GM23248 (cell line): ENCODE data around the gene ZNF414.

DNA sequence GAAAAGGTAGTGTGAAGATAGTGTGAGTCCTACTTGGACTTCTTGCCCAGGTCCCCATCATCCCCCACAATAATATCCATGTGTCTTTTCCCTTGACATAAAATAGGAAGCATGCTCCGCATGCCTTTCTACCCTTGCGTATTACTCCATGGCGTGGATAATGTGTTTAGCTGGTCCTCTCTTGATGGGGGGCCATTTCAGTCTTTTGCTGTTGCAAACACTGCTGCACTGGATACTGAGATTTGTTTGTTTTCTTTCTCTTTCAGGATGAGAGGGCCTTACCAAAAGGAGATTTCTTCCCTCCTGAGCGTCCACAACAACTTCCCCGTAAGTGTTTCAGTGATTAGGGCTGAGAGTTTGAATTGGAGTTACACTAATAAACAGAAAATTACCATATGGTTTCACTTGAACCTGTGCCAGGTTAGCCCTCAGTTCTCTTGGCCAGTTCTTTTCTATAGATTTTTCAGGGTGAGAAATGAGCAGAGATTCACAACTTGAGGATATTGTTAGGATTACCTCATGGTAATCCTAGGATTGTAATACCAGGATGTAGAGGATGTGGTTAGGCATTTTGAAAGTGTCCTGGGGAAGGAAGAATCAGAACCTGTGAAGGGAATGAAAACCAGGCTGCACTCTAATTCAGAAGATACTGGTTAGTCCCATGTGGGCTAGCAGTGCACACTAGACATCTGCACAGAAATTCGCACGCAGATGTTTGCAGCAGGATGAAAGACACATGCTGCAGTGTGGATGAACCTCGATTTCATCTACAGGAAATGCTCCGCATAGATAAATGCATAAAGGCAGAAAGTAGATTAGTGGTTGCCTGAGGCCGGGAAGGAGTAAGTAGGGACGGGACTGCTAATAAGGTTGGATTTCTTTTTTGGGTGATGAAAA is 24.0 kb downstream of the HNRNPM start:
- RAMPAGE, long total RNA, result no peak

DNA sequence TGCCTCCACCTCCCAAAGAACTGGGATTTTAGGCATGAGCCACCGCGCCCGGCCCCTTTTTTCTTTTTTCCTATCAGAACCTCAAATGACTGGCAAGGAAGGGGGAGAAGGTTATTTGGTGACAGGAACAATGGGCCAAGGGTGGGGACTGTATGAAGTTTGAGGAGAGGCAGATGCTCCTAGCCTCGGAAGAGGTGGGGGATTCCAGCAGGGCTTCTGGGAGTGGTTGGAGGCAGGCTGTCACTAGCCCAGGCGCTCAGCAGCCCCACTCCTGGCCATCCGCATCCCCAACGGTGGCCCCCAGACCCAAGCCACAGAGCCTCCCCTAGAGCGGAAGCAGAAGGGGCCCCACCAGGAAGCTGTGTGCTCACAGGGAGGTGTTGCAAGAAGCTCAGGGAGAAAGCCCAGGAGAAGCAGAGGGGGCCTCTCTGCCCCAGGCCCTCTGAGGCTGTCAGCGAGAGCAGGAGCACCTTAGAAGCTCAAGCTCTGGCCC is 8.3 kb downstream of the PRAM1 start:
- RAMPAGE, long total RNA, result no peak

DNA sequence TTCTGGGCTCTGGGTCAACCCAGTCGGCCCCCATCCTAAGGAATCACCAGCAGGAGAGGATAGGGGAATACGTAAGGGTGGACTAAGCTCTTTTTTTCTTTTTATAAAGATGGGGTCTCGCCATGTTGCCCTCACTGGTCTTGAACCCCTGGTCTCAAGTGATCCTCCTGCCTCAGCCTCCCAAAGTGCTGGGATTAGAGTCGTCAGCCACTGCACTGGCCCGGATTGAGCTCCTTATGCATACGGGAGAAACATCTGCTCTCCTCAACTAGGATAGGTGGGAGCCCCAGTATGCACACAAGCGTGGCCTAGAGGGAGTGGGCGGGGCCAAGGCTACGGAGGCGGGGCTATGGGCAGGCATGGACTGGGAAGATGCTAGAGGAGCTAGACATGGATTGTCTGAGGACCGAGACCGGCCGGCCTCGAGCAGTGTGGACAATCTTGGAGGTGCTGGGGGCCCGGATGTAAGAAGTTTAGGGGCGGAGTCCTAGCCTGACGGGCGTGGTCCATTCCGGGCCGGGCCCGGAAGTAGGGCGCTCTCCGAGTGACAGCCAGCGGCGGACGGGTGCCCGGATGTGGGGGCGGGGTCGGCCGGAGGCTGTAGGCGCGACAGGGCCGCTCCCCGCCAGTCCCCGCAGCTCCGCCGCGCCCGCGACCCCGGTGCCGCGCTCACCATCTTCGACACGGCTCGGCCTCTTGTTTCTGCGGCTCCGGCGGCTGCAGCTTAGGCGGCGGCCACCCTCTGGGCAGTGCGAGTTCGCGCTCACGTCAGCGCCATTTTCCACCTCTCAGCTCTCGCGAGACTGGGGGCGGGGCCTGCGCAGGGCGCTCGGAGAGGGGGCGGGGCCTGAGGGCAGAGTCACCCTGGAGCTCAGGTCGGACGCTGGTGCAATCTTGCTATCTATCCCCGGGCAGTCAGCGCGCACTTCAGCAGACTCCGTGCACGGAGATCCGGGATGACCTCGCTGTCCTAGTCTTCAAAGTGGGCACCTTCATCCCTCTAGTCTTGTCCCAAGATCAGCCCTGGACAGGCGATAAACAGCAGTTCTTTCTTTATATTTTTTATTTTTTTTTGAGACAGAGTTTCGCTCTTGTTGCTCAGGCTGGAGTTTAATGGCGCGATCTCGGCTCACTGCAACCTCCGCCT is at the start of gene ZNF414:
Gene ZNF414 (minus strand): TSS at position 797 of the 1,147 bp plus-strand sequence.
- RAMPAGE, long total RNA, result start-site peak on the minus strand centred at position 794 of the sequence, 17 bp wide, 28 and 18 reads in 2 replicates

DNA sequence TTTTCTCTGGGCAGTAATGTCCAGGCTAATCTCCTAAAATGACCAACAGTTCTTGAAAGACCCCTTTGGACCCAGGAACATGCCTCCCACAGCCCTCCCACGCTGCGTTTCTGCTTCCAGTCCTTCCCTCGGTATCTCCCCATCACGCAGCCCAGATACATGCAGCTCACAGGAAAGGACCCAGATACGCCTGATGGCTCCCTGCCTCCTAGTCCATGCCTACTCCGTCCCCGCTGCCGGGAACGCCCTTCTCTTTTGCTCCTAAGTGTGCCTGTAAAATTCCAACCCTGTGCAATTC is 77.5 kb upstream of the OR1M1 start:
- RAMPAGE, long total RNA, result no peak

- RAMPAGE, long total RNA, result no peak
These were observed 47.1 kb upstream of the OR1M1 start for GRCh38 chr19:9039787-9040192.

DNA sequence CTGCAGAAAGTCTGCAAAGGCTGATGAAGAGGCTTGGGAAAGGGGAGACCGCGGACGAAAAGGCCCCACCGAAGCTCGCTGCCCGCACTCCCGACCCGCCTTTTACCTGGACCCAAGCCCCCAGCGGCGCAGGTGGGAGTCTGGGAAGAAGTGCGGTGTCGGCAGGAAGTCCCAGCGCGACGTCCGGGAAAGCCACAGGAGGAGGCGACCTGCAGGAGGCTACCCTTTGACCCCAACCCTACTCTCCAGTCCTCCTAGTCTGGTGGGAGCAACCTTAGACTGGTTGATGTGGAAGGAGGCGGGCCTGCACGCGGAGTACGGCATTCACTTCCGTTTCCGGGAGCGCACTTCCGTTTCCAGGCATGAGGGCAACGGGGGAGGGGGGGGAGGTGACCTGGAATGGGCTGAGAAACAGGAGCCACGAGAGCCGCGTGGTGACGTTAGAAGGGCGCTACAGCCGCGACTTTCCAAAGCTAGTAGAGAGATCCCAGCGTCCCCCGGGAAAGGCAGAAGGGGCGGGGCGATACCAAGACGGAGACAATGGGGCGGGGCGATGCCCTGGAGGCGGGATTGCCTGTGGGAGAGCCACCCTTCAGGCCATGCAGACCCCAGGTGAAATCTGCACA is 28.5 kb downstream of the ZNF266 start:
- RAMPAGE, long total RNA, result no peak

GRCh38 chr19:9657840-9658360 is 17.0 kb downstream of the ZNF562 start:
- RAMPAGE, long total RNA, result no peak

GRCh38 chr19:9914346-9914990 is 21.8 kb downstream of the OLFM2 start:
- RAMPAGE, long total RNA, result no peak

- RAMPAGE, long total RNA, result no peak
These were observed 32.9 kb downstream of the COL5A3 start for GRCh38 chr19:9977424-9977842.

- RAMPAGE, long total RNA, result no peak
These were observed 23.9 kb downstream of the COL5A3 start for GRCh38 chr19:9986091-9987100.

DNA sequence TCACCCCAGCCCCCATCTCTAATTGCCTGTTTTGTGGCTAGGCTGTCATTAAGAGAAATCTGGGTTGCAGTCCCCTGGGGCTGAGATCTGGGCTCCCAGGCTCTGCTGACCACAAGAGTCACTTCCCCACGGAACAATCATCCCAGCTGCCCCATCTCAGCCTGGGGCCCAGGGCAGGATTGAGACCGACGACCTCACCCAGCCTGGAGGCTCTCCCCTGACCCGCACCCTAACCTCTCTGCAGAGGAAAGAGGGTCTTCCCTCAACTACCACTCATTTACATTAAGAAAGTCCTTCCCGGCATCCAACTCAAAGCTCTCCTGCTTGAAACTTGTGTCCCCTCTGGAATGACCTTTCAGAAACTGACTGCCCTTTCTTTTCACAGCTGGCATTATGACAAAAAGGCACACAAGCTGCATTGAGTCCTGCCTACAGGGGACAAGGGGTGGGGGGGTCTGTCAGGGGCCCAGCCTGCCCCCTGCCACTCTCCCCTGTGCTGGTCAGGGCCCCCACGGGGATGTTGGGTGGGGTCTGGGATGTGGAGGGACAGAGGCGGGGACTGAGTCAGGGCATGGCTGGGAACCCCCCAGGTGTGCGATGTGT is 2.2 kb downstream of the COL5A3 start:
- RAMPAGE, long total RNA, result no peak

GRCh38 chr19:10070571-10071595 is 15.2 kb upstream of the SHFL start:
- RAMPAGE, long total RNA, result no peak

- RAMPAGE, long total RNA, result no peak
These were observed 1.9 kb upstream of the P2RY11 start for GRCh38 chr19:10109542-10110034.

DNA sequence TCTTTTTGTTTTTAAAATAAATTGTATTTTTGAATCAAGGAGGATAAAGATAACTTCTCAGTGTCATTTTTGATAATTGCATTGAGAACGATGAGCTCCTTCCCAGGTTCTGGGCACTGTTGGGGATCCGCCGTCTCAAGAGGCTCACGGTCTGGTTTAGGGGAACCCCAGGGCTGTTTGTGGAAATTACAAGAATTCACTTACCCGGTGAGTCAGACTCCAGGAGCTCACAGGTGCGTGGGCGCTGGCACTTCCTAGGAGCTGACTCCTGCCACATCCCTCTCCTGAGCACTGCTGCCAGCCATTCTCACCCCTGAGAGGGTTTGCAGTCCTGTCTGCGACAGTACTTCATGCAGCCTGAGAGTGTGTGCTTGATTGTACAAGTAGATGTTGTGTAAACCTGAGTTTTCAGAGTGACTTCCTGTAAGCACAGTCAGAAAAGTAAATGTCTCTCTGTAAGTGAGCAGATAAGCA is 8.0 kb downstream of the MRPL4 start:
- RAMPAGE, long total RNA, result no peak

DNA sequence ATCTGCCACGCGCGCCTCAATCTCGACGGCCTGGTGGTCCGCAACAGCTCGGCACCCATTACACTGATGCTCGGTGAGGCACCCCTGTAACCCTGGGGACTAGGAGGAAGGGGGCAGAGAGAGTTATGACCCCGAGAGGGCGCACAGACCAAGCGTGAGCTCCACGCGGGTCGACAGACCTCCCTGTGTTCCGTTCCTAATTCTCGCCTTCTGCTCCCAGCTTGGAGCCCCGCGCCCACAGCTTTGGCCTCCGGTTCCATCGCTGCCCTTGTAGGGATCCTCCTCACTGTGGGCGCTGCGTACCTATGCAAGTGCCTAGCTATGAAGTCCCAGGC is 978 bp downstream of the ICAM4 start:
- RAMPAGE, long total RNA, result no peak

GRCh38 chr19:10291057-10291727 is 1.4 kb downstream of the ICAM5 start:
- RAMPAGE, long total RNA, result no peak

GRCh38 chr19:10332237-10332761 is 1.0 kb downstream of the RAVER1 start:
- RAMPAGE, long total RNA, result no peak

GRCh38 chr19:10332762-10332954 is 671 bp downstream of the RAVER1 start:
- RAMPAGE, long total RNA, result no peak

DNA sequence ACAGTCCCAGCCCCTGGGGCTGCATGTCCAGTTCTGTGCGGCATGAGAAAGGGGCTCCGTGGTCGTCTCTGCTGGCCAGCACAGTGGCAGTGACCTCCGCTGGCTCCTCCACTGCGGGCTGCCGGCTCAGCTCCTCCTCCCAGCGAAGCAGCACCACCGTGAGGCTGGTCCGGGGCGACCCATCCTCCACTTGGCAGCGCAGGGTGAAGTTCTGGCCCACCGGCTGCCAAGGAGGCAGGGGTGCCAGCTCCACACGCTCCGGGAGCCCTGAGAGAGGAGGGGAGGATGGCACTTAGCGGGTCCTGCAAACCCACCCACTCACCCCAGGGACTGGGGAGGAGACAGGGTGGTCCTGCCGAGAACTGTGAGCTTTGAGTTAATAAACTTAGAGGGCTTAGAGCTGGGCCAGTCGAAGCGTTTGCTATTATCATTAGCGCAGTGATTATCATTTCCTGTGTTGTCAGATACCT is 2.4 kb upstream of the RAVER1 start:
- RAMPAGE, long total RNA, result no peak

DNA sequence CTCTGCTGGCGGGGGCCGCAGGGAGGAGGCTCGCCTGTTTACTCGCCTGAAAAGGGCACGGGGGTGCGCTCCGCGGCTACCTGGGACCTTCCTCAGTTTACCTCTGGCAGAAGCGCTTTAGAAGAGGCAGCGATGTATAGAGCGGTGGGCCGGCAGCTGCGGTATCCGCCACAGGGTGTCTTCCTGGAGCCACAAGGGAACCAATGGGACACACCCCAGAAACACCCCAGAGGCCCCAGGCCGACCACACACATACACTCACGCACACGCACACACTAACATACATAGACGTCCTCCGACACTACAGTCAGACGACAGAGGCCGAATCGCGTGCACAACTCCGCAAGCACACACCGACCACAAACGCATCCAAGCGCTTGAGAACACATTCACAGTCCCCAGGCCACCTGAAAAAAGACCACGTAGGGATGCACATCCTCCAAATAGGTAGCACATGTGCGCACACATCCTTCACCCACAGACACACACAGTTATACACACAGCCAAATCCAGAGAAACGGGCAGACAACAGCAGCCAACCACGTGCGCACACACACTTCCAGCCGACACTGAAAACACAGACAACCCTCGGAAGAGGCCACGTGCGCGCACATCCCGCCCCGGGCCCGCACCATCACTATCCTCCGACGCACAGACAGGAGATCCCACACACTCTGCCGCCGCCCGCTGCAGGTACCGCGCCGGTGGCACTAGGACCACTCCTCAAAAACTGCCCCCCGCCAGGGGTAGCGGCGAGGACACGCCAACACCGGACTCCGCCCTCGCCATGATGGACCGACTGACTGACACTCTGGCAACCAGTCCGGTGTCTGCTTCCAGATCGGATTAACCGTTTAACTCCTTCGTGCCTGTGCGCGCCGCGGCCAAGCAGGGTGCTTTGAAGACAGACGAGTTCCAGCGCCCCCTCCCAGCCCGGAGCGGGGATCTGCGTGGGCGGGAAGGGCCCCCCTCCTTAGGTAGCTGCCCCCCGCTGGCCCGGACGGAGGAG is 619 bp upstream of the PDE4A start:
- RAMPAGE, long total RNA, result no peak